ENCODE data around the genes STRADA and CCDC47.

DNA sequence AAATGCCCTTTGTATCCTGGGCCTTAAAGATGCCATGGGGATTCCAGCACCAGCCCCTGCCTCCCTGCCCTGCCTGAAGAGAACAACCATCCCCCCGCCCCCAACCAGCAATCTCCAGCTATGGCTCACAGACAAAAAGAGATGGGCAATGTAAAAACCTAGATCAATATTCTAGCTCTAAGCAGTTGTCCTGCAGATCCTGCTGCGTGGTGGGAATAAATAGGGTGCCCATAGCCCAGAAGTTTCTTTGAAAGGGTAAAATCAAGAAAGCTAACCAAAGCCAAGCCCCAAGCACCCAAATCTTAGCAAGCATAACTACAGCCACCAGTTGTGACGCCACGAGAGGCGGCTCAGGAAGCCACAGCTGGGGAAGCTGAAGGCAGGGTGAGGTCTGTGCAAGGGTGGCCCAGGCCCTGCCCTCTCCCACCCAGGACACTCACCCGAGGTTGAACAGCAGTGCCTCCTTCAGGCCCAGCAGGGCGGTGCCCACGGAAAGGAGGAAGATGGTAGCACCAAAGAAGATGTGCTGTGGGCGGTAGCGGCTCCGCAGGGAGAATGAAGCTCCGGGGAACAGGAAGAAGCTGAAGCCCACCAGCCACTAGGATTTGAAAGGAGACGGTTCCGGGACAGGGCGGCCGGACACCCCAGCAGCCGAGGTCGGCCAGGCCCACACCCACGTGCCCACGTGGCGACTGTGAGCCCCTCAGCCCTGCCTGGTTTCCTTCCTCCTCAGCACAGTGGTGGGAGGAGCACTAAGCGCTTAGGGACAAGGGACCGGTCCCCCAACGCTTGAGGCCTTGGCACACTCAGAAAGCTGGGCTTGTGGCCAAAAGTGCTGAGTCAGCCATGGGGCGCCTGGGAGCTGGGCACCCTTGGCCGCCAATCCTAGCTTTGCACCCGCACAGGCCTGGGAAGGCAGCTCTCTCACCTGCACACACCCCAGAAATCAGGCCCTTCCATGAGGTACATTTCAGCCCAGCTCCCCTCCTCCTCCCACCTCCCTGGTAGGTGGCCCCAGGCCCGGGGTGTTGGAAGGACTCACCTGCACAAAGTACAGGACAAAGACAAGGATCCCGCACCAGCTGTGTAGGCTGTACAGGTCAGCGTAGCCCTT is 11.1 kb downstream of the CYB561 start:
- PRO-cap, 8 experiments: peak in 4 of 8 experiments; most common plus-strand start position 361 of the sequence (in 4)

DNA sequence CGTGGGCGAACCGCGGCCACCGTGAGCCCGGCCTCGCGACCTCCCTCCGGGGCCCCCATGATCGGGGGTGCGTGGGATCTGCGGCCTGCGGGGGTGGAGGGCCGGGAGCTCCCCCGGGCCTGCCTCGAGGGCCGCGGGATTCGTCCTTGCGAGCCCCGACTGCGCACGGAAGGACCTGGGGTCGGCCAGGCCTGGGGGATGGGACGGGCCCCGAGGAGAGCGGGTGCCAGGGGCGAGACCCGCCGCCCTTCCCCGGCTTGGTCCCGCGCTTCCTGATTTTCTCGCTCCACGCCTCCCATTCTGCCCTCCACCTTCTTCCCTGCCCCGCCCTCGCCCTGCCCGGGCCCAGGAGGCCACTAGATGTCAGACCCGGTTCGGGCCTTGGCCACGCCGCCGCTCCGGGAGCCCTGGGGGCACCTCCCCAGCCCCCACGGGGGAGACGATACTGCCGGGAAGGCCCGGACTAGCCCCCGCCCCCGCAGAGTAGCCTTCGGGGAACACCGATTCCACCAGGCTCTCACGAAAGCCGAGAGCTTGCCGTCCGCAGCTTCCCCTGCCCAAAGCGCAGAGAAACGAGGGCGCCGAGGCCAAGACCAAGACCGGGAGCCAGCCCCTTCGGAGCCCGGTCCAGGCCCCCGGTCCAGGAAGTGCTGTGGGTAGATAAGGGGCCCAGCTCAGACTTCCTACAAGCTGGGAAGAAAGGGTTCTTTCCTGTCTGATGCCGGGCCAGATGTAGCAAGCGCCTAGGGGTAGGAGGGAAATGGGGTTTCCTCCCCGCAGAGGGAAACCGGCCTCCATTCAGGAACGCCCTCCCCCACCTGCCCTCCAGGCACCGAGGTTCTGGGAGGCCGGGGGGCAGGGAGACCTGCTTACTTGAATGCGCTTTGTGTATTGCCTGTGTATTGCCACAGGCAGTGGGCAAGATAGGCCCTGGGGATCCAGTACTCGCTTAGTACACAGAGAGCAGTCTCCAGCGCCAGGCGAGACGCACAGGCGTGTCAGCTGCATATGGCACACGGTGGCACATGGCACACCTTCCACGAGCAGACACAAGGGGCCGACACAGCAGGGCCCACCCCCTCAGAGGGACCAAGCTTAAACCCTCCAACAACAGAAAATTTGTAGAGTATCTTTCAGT is 735 bp upstream of the CYB561 start:
- PRO-cap, 8 experiments: peak in 4 of 8 experiments; most common plus-strand start position 63 of the sequence (in 1); most common minus-strand start position 574 of the sequence (in 2)

GRCh38 chr17:63474552-63475253 is 2.2 kb upstream of the ACE start:
- PRO-cap, 8 experiments: no peak in any of the 8 experiments

GRCh38 chr17:63621438-63621791 is 802 bp upstream of the MAP3K3 start:
- PRO-cap, 8 experiments: no peak in any of the 8 experiments

DNA sequence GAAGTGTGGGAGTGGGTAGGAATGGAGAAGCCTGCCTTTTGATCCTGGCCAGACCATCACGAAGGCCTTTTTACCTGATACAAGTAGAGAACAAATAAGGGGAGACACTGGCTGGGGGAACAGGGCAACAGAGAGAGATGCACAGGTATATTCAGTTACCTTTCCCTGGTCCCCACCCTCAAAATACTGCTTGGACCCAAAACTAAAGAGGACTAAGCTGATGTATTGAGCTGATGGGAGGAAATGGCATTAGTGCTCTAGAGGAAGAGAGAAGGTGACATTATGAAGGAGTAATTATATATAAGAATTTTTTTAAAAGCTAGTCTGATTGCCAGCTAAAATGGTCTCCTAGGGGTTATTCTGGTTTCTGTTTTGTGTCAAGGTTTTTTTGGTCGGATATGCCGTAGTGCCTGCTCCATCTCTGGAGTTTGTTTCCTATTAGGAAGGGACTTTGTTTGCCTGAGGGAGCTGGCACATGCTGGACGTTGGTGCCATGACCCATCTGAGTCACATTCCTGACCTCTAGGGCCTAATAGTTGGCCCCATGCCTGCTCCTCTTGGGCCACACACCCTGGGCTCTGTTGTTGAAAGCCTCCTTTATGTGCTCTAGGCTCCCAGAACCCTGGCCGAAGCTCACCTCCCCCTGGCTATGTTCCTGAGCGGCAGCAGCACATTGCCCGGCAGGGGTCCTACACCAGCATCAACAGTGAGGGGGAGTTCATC is 18.6 kb downstream of the LIMD2 start:
- PRO-cap, 8 experiments: no peak in any of the 8 experiments

DNA sequence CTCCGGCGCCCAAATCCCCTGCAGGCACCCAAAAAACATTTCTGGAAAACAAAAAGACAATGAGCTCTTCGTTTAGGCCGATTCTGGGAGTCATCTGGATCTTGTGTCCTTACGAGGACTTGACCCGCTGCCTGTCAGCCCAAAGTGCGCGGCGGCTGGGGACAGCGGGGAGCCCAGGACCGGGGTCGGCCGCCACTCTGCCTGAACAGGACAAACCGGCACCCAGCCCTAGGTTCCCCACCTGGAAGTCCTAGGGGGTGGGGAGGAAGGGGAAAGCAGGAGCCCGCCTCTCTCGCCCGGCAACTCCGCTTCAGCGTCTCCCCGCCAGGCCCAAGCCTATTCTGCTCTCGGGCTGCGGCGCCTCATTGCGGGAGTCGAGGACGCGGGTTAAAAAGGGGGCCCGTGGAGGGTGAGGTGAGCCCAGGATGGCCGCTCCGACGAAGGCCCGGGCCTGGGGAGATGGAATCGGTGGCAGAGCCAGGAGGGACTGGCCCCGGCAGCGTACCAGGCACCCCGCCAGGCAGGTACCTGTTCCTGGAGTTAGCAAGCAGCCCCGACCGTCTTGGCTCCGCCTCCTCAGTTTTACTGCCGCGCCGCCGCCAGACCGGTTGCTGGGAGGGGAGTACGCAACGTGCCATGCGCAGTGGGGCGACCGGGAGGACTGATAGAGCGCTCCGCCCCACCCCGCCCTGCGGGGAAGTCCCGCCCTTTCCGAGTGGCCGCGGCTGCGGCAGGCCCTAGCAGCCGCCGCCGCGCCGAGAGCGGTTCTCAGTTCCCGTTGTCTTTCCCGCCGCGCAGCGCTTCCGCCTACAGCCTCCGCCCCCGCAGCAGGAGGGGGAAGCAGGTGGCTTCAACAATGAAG is at the start of gene STRADA:
Gene STRADA (minus strand): TSS at position 587 of the 862 bp plus-strand sequence.
- PRO-cap, 8 experiments: peak in 8 of 8 experiments; most common plus-strand start position 771 of the sequence (in 8); most common minus-strand start position 584 of the sequence (in 8)

DNA sequence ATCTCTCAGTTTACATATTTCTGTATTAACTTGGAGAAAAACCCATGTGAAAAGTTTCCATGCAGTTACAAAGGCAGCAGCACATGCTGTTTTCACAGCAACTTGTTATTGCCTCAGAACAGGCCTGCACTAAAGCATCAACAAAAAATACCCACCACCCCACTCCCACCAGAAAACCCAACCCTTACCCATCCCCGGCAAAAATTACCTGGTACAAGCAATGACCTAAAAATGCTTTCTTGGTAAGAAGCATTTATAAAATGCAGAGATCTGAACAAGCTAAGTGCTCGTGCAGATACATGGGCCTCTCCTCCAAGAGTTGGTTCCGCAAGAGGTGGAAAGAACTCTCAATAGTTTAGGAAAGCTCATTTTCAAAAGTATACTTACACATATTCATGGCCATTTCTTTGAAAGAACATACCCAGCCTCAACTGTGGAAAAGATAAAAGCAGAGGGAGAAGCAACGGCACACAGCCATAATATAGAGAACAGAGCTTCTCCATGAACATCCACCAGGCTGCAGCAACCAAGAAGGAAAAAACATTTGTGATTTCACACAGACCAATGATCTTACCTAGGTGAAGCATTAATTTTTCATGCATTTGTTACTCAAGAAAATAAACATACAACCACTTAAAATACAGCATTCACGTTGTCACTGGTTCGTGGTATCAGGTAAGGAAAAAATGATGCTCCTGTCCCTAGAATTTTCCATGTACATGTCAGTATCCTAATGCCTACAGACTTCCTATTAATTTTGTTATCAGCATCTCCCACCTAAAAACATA is 4.1 kb upstream of the STRADA start:
- PRO-cap, 8 experiments: no peak in any of the 8 experiments

GRCh38 chr17:63748153-63748384 is 6.5 kb upstream of the STRADA start:
- PRO-cap, 8 experiments: no peak in any of the 8 experiments

- PRO-cap, 8 experiments: peak in 8 of 8 experiments; most common plus-strand start chr17:63773835 (in 5); most common minus-strand start chr17:63773511 (in 4)
Measured at GRCh38 chr17:63773089-63773965, at the start of gene CCDC47. CCDC47 (minus strand) TSS chr17:63773597.

- PRO-cap, 8 experiments: peak in 1 of 8 experiments; most common minus-strand start chr17:63821637 (in 1)
Measured at GRCh38 chr17:63821487-63821960, 5.7 kb upstream of the PSMC5 start.

GRCh38 chr17:63828273-63828878 is 913 bp upstream of the FTSJ3 start:
- PRO-cap, 8 experiments: peak in 2 of 8 experiments; most common plus-strand start chr17:63828580 (in 1); most common minus-strand start chr17:63828399 (in 1)

- PRO-cap, 8 experiments: peak in 1 of 8 experiments; most common minus-strand start chr17:63990940 (in 1)
Measured at GRCh38 chr17:63990422-63991003, 7.6 kb upstream of the PRR29 start.

DNA sequence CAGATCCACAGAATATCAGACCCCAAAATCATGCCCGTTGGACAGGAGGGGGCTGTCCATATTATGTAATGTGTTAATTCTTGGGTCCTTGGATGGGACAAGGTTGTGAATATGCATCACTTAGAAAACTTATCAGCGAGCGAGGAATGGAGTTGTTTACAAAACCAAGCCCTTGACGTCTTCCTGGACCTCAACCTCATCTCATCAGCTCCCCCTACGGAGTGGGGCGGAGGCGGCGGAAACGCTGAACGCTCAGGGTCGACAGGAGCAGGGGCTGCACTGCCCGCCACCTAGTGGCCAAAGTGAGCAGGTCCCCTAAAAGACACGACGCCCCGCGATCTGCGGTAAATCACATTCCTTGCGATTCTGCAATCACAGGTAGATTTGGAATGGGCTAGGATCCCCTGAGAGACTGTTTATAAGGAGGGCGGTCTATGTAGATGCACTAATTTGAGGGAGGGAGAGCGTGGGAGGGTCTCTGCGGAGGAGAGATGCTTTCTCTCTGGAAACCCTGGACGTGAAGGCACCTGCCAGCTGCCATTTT is 5.3 kb upstream of the ICAM2 start:
- PRO-cap, 8 experiments: peak in 2 of 8 experiments; most common plus-strand start position 211 of the sequence (in 1); most common minus-strand start position 223 of the sequence (in 2)

- PRO-cap, 8 experiments: peak in 4 of 8 experiments; most common minus-strand start chr17:64042091 (in 3)
Measured at GRCh38 chr17:64041857-64042724, 21.7 kb upstream of the ICAM2 start.

GRCh38 chr17:64062921-64063598 is 42.6 kb upstream of the ICAM2 start:
- PRO-cap, 8 experiments: peak in 8 of 8 experiments; most common plus-strand start chr17:64063308 (in 2); most common minus-strand start chr17:64063172 (in 8)

DNA sequence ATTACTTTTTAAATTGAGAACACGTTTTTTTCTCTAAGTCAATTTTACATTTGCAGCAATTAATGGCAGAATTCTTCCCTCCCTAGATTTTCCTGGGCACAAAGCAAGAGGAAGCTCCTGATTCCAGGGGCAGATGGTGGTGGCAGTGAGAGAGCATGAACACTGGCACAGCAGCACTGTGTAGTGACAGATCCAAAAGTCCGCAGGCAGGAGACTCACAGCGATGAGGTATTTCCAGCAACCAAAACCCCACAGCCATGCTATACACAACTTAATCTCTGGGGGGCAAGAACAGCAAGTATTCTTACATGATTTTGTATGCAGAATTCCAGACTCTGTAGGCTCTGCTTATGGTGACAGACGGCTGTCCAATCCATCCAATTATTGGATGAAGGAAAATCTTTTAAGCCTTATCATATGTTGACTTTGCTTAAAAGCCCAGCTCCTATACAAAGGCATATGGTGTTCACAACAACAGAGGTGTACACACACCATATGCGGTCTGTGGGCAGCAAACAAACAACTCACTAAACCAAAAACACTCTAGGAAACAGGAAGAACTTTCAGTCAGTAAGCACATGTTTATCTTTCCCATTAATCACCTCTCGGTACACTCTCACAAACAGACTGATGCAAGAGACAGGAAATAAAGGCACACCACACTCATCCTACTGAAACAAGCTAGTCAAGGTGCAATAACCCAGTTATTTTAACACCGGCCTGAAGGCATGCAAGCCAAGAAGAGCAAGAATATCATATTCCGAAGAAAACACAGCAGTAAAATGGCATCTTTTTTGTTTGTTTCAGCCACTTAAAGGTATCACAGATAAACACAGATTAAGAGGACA is 48.0 kb downstream of the ERN1 start:
- PRO-cap, 8 experiments: no peak in any of the 8 experiments

- PRO-cap, 8 experiments: no peak in any of the 8 experiments
Measured at GRCh38 chr17:64256408-64256853, 6.6 kb downstream of the TEX2 start.

DNA sequence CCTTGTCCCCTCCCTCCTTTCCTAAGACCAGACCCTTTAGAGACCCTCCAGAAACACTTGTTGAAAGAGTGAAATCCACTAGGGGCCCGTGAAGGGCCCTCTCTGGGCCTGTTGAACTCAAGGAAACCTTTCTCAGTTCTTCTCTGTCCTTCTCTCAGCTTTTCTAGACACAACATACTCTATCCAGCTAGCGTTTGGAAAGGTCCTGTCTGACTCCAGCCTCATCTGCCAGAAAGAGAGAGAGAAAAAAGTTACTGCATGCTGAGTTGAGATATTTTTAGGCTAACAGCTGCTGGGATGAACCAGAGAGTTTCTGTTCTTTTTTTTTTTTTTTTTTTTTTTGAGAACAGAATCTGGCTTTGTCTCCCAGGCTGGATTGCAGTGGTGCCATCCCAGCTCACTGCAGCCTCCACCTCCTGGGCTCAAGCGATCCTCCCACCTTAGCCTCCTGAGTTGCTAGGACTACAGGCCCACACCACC is 14.8 kb upstream of the TEX2 start:
- PRO-cap, 8 experiments: no peak in any of the 8 experiments

DNA sequence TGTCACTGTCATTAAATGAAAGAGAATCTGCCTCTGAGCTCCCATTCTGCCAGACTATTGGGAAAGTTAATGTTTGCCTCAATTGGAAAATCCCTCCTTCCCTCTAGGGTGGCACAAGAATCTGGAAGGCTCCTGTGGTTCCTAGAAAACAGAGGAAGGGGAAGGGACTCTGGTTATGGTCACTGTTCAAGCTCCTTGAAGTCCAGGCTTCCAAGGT is 50.5 kb upstream of the TEX2 start:
- PRO-cap, 8 experiments: no peak in any of the 8 experiments

DNA sequence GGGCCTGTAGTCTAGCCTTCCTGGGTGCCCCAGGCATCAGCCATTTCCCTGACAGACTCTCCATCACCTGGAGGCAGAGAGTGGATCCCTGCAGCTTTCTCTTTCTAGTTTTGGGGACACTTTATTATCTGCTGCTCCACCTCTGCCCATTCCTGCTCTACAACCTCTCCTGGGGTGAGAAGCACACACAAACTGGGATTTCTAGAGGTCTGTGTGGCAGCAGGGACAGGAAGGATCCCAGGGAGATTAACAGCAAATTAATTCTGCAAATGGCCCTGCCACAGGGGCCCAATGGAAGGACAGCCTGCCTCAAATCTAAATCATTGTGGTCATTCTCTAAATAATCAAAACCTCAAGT is 50.9 kb upstream of the TEX2 start:
- PRO-cap, 8 experiments: no peak in any of the 8 experiments